Endometrial microvascular endothelial cells (primary cell): ENCODE data around the genes PIK3AP1 and C10orf62.

DNA sequence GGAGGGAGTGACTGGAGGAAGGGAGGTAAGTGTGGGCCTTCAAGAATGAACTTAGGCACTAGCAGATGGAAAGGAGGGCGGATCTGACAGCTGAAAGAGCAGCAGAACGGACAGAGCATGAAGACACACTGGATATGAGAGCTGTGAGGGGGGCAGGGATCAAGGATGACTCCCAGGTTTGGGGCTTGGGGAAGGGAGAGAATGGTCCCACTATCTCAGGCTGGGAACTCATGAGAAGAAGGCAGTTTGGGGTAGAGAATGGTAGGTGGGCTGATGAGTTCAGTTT, 12.2 kb upstream of the TM9SF3 start:
- RAMPAGE, long total RNA = no peak

DNA sequence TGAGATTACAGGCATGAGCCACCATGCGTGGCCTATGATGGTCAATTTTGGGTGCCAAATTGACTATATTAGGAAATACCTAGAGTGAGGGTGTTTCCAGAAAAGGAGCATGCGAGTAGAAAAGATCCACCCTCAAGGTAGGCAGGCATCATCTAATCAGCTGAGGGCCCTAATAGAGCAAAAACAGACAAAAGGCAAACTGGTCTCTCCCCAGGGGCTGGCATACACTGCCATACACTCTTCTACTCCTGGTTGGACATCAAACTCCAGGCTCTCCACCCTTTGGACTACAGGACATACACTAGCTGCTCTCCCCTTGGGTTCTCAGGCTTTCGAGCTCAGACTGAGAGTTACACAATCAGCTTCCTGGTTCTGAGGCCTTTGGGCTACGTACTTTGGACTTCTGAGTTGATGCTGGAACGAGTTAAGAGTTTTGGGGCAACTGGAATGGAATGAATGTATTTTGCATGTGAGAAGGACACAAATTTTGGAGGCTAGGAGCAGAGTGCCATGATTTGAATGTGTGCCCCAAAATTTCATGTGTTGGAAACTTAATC, 50.9 kb upstream of the TM9SF3 start:
- RAMPAGE, long total RNA = no peak

DNA sequence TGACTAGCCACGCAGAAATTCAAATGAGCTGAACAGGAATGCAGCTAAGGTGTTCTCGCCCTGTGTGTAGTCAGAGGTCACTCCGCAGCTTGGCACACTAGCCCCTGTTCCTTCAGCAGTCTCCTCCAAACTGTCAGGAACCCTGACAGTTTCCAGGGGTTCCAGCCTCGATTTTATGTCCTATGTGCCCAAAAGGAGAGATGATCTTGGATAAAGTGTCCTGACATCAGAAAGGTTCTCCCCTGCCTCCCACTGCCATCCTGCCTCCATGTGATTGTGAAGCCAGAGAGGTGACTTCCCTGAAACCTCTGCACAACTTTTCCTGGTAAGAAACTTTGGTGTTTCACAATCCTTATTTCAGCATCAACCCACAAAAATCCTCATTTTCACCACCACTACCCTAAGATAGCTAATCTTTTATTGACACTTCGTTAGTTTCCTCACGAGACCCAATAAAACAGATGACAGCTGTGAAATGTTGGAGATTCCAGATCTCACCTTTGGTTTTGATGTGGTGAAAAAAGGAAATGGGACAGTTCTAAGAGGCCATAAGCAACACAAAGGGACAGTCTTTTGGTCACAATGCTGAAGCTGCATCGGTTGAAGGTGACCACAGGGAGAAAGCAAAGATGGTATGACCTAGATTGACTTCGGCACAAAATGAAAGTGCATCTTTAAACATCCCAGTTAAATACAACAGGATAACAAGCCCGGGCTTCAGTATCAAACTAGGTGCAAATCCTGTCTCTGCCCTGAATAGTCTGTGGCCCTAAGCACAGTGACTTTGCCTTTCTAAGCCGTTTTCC, 59.9 kb upstream of the TM9SF3 start:
- RAMPAGE, long total RNA = no peak

GRCh38 chr10:96673289-96674130, 46.8 kb downstream of the PIK3AP1 start:
- RAMPAGE, long total RNA = no peak

DNA sequence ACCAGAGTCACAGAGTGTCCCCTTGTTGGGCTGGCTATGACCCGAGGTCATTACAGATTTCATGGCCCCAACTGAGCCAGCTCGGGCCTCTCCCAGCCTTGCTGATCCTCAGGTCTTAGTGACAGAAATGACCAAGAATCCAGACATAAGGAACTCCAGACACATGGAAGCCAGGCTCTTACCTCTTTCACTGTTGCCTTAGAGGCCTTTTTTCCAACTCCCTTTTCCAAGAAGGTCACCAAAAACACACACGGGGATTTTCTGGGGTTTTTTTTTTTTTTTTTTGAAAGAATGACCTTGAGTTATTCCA, 44.0 kb downstream of the PIK3AP1 start:
- RAMPAGE, long total RNA = no peak

GRCh38 chr10:96696358-96696791, 23.9 kb downstream of the PIK3AP1 start:
- RAMPAGE, long total RNA = no peak

DNA sequence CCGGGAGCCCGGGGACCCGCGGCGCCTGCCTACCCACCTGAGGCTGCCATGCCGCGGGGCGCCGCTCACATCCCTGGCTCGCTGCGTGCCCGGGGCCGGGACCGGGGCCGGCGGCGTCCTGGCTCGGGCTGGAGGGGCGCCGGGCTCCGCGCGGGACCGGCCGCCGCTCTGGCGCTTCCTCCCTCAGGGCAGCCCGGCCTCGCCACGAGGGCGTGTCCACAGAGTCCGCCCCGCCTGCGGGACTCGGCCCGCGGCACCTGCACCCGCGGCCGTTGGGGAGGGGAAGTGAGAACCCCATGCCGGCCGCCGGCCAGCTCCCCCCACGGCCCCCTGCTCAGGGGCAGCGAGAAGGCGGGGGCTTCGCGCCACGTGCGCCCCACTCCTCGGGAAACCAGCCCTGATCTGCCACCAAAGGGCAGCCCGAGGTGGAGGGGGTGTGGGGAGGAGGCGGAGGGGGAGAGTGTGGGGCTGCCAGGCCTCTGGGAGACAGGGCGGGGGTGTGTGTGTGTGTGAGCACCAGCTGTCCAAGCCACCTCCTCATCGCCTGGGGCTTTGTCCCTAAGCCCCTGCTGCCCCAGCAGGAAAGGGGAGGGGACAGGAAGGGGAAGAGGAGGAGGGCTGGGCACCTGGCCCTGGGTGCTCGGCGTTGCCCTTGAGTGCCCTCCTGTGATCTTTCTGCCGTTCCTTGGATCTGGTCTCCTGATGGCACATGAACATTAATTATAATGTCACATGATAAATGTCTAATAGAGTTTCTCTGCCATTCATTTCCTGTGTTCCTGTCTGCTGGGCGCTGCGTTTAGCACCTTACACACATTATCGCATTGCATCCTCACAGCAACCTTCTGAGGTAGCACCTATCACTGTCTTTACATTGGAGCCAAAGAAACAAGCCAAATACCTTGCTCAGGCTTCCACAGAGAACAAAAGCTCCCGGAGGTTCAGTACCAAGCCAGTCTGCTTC, at the start of gene PIK3AP1:
TSS of gene PIK3AP1 (minus strand) at position 170 of the 964 bp plus-strand sequence.
- RAMPAGE, long total RNA = no peak

- RAMPAGE, long total RNA = no peak
Observed at GRCh38 chr10:97024121-97024696, 161.6 kb downstream of the SLIT1 start.

GRCh38 chr10:97302163-97302951, 9.9 kb upstream of the ARHGAP19 start:
- RAMPAGE, long total RNA = no peak

GRCh38 chr10:97384826-97386066, 15.9 kb downstream of the RRP12 start:
- RAMPAGE, long total RNA = no peak

DNA sequence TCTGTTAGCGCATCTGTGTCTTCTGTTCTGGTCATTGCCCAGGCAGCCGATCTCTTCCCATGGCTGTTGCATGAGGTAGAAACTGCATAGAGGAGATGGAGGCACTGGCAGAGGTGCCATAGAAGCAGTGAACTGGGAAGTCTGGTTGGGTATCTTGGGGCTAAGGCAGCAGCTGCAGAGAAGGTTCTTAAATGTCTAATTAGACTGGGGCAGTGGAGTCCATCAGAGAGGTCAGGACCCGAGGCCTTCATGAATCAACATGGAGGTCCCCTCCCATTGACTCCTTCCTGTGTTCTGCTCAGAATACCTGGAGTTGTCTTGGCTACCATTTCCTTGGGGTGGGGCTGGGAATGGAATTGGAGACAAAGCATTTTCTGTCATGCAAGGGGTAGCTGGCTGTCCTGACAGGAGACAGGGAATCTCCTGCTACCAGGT, 4.6 kb downstream of the ZDHHC16 start:
- RAMPAGE, long total RNA = no peak

GRCh38 chr10:97452406-97453171, 6.6 kb downstream of the ZDHHC16 start:
- RAMPAGE, long total RNA = no peak

DNA sequence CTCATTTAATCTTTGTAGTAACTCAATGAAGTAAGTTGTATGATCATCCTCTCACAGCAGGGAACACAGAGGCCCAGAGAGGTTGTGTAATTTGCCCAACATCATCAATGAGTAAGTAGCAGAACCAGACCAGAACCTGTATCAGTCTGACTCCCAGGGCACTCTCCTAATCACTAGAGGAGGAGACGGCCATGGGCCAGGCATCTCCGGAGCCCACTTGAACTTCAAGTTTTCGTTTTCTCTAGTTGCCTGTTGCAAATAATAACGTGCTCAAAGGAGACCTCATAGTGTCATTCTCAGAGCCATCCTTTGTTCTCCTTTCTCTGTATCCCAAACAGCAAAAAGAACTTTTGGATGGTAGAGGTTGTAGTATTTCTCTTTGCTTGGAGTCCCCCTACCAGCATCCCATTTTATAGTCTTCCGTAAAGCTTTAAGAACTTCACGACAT, 20.2 kb downstream of the UBTD1 start:
- RAMPAGE, long total RNA = no peak

DNA sequence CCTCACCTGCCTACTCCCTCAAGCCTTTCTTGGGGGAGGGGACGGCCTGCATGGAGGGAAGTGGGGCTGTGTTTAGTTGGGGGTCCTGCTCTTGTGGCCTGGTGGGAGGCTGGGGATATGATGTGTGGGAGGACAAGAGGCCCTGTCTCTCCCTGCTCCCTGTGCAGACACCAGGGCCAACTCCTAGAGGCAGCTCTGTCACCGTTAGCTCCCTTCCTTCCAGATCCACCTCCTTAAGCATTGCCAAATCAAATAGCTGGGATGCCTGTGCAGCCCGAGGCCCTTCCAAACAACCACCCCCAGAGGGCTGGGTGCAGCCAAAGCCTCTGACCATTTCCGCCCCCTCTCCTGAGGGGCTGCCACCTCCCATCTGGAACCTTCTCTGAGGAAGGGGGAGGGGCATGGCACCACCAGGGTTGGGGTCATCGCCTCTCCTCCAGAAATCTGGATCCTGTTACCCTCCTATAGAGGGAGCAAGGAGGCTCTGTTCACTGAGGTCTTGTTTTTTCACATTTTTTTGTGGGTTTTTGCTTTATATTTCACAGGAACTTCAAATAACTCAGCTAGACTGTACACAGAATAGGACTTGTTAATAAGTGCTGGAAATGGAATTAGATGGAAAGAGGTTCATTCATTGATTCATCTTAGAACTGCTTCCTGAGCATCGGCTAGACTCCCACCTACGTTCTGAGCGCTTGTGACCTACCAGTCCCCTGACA, 32.8 kb upstream of the ANKRD2 start:
- RAMPAGE, long total RNA = no peak

GRCh38 chr10:97541752-97542792, 30.5 kb upstream of the ANKRD2 start:
- RAMPAGE, long total RNA = no peak

GRCh38 chr10:97589297-97589881, at the start of gene C10orf62:
C10orf62 (plus strand) TSS chr10:97589721.
- RAMPAGE, long total RNA = no peak

DNA sequence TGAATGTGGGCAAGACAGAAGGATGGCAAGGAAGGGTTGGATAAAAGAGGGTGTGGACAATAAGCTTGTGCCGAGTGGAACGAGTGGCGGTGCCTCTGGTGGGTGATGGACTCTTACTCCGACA, 570 bp upstream of the MARVELD1 start:
- RAMPAGE, long total RNA = no peak

GRCh38 chr10:97726543-97727283, 10.2 kb upstream of the ZFYVE27 start:
- RAMPAGE, long total RNA = no peak

- RAMPAGE, long total RNA = no peak
Observed at GRCh38 chr10:97772384-97772822, 604 bp upstream of the SFRP5 start.

GRCh38 chr10:97796563-97797093, 24.8 kb upstream of the SFRP5 start:
- RAMPAGE, long total RNA = no peak